RPMI7951 (cell line): ENCODE measurements around a stretch of chr16.

DNA sequence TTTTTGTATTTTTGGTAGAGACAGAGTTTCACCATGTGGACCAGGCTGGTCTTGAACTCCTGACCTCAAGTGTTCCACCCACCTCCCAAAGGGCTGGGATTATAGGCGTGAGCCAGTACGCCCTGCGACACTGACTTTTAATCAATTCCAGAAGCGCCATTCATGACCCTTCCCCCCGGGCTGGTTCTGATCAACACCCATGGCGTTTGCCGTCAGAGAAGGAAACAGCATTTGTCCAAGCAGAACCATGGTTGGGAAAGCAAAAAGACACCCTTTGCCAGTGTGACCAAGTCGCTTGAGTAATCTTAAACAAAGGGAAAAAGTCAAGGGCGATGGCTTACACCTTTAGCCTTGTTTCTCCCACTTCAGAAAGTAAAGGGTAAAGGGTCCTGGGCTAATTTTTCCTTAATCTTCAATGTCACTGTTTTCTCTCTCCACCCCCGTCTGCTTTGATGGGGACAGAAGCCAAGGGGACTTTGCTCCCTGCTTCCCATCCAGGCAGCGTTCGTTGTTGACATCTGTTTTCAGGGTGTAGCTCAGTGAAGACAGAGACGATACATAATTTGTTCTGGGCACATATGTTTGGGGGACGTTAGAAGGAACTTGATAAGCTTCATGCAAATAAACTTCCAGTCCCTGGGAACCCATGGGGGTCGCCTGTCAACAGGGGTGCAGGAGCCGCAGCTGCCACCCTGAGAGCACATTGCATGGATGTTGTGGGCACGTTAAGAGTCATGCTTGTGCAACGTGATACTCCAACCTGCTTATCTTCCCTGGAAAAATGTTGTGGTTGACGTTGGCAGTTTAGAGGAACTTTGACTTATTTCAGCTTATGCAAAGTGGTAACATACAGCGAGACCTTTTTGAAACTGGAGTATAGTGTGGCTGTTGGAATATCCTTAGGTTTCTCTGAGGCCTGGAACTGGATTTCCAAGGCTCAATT, 50.7 kb upstream of the TANGO6 start:
- RAMPAGE, long total RNA, result no peak

- RAMPAGE, long total RNA, result no peak
Measured at GRCh38 chr16:68993746-68994251, 111.7 kb upstream of the HAS3 start.

- RAMPAGE, long total RNA, result no peak
Measured at GRCh38 chr16:69031800-69032252, 73.6 kb upstream of the HAS3 start.

DNA sequence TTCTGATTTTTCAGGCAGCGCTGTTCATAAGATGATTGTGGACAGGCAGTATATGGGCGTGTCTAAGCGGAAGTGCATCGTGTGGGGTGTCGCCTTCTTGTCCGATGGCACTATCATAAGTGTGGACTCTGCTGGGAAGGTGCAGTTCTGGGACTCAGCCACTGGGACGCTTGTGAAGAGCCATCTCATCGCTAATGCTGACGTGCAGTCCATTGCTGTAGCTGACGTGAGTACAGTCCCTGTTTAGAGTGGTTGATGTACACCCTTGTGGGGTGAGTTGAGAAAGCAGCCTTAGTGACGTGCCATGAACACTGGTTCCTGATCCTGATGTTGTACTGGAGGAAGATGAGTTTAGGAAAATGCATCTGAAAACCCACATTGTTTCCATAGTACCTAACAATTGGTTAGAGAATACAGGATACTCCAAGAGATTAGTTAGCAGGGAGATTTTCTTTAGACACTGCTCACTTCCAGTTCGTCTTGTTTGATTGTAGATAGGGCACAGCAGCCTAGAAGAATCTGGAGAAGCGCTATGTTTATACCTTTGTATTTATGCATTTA, 10.8 kb downstream of the UTP4 start:
- RAMPAGE, long total RNA, result no peak

DNA sequence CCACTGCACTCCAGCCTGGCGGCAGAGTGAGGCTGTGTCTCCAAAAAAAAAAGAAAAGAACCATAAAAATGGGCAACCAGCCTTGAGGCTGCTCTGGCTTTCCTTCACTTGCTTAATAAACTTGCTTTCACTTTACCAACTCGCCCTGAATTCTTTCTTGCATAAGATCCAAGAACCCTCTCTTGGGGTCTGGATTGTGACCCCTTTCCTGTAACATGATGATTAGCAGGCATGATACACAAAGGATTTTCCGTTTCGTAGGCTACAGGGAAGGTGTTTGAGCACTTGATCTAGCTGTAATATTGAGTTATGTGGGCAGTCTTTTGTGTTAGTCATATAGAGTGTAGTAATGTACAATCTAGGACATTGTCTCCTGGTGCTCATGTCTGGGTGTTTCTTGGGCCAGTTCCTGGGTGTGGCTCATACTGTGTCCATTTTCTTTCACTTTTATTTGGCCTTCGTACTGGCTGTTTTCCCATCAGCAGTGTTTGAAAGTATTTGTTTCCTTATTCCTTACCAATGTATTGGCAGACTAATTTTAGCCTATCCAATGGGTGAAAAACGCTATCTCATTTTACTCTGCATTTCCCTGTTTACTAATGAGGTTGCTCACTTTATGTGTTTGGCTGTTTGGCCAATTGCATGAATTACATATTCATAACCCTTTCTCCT, 13.5 kb upstream of the SNTB2 start:
- RAMPAGE, long total RNA, result no peak

DNA sequence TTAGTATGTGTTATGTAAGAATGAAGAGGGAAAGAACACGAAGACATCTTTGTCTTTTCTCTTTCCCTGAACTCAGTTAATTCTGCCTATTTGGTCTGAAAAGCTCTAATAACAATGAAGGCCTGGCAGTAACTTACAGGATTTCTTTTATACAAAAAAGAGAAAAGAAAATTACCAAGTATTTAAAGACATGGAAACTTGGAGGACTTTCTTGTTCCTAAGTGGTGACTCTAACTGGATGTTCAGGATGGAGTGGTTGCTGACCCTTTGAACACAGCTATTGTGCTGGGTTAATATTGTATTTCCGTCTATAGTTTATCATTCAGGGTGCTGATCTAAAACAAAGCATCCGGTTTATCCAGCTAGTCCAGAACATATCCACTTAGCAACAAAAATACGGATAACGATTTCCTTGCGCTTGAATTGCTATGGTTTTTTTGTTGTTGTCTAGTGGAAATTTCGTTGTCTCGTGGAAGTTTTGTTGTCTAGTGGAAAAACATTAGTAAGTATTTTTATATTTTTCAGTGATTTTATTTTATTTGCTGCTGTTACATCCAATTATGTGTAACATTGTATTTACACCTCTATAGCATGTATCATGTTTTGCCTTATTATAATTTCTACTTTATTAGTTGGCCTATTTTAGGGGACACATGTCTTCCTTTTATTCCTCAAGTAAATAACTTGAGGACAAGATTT, 38.2 kb downstream of the SNTB2 start:
- RAMPAGE, long total RNA, result no peak

- RAMPAGE, long total RNA, result no peak
Measured at GRCh38 chr16:69402137-69402592, 16.4 kb upstream of the TERF2 start.

- RAMPAGE, long total RNA, result no peak
Measured at GRCh38 chr16:69417237-69418156, 6.9 kb upstream of the CYB5B start.

DNA sequence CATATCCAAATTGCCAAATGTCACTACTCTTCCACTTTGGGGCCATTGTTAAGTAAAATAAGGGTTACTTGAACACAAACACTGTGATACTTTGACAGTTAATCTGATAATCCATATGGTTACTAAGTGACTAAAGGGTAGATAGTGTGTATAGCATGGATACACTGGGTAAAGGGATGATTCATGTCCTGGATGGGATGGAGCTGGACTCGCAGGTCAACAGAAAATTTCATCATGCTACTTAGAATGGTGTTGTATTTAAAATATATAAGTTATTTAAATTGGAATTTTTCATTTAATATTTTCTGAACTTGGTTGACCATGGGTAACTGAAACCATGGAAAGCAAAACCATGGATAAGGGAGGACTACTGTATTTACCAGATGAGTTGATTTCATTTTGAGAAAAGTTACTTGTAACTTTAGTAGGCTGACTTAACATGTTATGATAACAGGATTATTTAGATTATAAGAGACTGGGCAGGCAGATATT, 30.0 kb downstream of the NFAT5 start:
- RAMPAGE, long total RNA, result no peak

- RAMPAGE, long total RNA, result no peak
Measured at GRCh38 chr16:69764174-69764502, 2.0 kb downstream of the WWP2 start.

- RAMPAGE, long total RNA, result no peak
Measured at GRCh38 chr16:69964898-69965662, 13.9 kb downstream of the CLEC18A start.

GRCh38 chr16:70187905-70188481, 14.4 kb downstream of the CLEC18C start:
- RAMPAGE, long total RNA, result no peak

DNA sequence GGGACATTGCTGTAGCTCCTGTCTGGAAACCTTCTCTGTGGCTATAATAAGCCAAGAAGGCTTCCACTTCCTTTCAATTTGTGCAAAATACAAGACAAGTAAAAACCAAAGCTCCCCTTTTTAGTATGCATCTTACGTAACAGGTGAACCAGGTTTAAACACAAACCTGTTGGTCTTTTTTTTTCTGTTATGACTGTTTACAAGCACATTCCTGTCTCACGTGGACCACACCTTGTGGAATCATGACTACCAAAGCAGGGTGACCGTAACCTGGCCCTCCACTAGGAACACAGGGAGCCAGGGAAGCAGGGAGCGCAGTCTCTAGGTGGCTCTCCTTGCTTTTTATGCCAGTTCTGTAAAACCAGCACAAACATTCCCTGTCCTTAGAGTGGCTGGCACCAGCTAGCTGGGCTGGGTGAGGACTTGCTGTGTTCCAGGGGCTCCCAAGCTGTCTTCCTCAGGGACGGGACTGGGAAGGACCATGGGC, 44.0 kb downstream of the DDX19A start:
- RAMPAGE, long total RNA, result no peak

DNA sequence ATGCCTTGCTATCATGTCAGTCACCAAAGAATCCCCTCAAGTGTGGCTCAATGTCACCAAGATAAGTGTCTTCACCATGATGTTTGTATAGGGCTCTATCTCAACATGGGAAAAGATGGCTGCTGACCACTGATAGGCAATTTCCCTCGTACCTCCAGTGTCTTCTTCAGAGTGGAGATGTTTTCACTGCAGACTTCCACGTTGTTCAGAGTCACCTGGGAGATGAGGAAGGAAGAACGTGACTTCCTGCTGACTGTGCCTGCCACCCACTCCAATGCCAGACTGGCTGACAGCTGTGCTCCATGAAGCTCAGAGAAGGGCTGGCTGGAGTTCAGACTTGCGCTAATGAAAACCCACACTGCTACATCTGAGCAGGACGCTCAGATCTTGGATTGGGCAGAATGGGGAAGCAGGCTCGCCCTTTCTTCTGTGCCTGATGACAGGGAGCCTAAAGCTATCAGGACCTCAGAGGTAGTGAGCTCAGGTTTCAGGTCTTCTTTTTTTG, 33.1 kb downstream of the COG4 start:
- RAMPAGE, long total RNA, result no peak

DNA sequence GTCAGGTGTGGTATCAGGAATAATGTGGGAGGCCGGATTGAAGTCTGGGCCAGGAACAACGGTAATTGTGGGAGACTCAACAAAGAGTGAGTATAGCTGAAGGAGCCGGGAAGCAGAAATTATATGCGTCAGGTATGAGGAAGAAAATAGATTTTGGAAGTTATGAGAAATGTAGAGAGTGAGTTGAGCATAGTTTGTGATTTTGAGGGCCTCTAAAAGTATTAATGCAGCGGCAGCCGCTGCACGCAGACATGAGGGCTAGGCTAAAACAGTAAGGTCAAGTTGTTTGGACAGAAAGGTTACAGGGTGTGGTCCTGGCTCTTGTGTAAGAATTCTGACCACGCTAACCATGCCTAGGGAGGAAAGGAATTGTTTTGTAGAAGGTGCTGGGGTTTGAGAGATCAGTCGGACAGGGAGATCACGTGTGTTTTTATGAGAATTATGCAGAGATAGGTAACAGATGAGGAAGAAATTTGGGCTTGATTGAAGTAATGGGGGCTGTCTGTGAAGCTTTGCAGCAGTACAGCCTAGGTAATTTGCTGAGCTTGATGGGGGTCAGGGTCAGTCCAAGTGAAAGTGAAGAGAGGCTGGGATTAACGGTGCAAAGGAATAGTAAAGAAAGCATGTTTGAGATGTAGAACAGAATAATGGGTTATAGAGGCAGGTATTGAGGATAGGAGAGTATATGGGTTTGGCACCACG, 27.9 kb upstream of the IL34 start:
- RAMPAGE, long total RNA, result no peak

- RAMPAGE, long total RNA, result no peak
Measured at GRCh38 chr16:70653782-70654325, 7.5 kb downstream of the IL34 start.

- RAMPAGE, long total RNA, result no peak
Measured at GRCh38 chr16:70708405-70708841, 22.6 kb upstream of the MTSS2 start.

- RAMPAGE, long total RNA, result no peak
Measured at GRCh38 chr16:71415620-71416090, 26.2 kb downstream of the TLE7 start.

GRCh38 chr16:71572514-71573228, 4.2 kb downstream of the TAT start:
- RAMPAGE, long total RNA, result no peak

- RAMPAGE, long total RNA, result no peak
Measured at GRCh38 chr16:71573453-71574286, 3.2 kb downstream of the TAT start.